Thyroid gland (tissue), 7 donors: ENCODE results near the gene PSME4.

DNA sequence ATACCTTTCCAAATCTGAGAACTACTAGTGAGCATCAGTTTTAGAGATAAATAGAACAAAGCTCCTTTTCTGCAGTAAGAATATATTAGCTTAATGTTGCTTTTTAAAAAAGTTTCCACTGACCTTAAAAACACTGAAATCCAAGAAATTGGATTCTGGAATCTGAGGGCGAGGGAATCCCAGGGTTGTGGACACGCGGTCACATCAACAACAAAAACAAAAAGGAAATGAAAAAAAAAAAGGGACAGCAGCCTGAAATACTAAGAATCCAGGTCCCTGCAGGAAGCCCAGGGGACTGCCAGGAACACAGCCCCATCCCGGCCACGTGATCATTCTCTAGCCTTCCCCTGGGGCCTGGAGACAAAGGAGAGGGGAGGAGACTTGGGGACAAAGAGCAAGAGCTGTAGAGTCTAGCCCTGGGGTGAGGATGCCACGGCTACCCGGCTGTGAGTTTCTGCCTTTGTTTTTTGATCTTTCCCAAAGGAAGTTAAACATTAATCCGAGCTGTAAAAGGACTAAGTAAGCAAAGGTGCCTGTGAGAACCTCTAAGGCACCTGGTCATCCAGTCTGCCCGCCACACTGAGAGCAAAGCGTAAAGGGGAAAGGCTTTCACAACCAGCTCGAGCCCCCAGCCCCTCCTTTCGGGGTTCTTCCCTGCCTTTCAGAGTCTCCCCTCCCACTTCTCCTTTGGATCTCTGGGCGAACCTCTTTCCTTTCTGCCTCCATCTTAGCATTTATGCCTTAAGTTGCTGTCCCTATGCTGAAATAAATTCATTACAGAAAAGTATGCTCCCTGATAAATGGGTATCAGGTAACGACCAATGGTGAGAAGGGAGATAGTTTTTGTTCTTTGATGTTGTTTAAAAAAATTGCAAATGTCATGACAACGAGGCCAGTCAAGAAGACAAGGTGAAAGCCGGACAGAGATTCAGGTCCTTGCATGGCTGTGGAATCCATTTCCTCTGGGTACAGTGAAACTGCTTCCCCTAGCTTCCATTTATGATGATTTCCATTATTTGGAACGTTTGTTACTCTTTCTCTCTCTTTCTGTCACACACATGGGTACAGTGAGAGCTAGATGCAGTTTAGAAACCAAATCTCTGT lies 24.0 kb upstream of the EPCAM start:
- PRO-cap, 2 experiments: peak in 2 of 2 experiments; most common plus-strand start position 363 of the sequence (in 1); most common minus-strand start position 297 of the sequence (in 1)
- RAMPAGE, long total RNA, 5 experiments: start-site peak on the minus strand in 1 of 5 experiments, centred at position 301 of the sequence, 8 reads per replicate

DNA sequence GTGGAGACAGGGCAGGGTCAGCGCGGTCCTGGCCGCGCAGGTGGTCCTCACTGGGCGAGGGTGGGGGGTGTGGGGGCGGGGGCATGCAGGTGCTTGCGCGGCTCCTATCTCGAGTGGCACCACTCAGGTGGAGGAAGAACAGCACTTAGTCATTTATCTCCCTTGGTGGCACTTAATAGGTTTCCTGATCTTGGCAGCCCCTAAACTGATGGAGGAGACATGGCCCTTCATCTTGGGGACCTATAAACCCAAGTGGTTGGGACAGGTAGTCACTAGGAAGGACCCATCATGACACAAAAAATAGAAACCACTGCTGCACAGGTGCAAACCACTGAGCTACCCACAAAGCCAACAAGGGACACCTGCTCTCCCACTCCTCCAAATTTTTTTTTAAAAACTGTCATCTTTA lies 49.0 kb downstream of the KCNK12 start:
- PRO-cap, 2 experiments: no peak in any of the 2 experiments
- RAMPAGE, long total RNA, 5 experiments: no peak in any of the 5 experiments

GRCh38 chr2:47696137-47696813 lies 86.7 kb upstream of the MSH6 start:
- PRO-cap, 2 experiments: no peak in any of the 2 experiments
- RAMPAGE, long total RNA, 5 experiments: no peak in any of the 5 experiments

DNA sequence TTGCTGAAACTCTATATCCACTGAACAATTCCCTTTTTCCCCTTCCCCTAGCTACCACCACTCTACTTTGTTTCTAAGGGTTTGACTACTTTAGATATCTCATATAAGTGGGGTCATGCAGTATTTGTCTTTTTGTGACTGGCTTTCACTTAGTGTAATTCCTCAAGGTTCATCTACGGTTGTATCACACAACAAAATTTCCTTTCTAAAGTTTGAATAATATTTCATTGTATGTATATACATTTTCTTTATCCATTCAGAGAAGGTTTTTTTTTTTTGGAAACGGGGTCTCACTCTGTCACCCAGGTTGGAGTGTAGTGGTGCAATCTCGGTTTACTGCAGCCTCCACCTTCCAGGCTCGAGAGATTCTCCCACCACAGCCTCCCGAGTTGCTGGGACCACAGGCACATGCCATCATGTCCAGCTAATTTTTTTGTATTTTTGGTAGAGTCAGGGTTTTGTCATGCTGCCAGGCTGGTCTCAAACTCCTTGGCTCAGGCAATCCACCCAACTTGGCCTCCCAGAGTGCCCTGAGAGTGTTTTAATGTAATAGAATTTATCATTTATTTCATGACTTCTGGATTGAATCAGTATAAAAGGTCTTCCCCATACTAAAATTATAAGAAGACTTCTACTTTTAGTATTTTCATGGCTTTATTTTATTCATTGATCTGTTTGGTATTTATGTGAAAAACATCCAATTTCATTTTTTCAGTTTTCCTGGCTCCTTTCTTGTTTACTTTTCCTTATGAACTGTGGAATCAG lies 26.4 kb downstream of the FBXO11 start:
- PRO-cap, 2 experiments: no peak in any of the 2 experiments
- RAMPAGE, long total RNA, 5 experiments: no peak in any of the 5 experiments

- PRO-cap, 2 experiments: no peak in any of the 2 experiments
- RAMPAGE, long total RNA, 5 experiments: no peak in any of the 5 experiments
Measured at GRCh38 chr2:47897080-47897756, 9.1 kb downstream of the FBXO11 start.

GRCh38 chr2:50064373-50064815 lies 910.1 kb upstream of the FSHR start:
- PRO-cap, 2 experiments: no peak in any of the 2 experiments
- RAMPAGE, long total RNA, 5 experiments: no peak in any of the 5 experiments

DNA sequence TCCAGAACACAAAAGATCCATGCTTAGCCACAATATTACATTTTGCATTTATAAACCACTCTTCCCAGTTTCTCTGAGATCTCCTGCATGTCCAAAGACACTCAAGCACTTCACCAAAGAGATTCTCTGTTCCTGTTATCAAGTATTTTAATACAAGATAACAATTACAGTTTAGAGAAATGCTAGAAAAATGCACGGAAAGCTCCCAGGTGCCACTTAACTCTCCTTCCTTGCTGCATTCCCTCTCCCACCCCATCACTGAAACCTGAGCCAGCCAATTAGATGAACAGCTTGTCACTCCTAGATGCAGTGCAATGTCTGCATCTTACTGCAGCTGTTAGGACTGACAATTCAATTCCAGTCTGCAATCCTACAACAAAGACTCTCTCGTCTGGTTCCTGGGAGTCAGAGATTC lies 311.3 kb downstream of the NRXN1 start:
- PRO-cap, 2 experiments: no peak in any of the 2 experiments
- RAMPAGE, long total RNA, 5 experiments: no peak in any of the 5 experiments

- PRO-cap, 2 experiments: peak in 1 of 2 experiments; most common minus-strand start chr2:53490819 (in 1)
- RAMPAGE, long total RNA, 5 experiments: no peak in any of the 5 experiments
Measured at GRCh38 chr2:53490542-53490976, 277.0 kb upstream of the CHAC2 start.

- PRO-cap, 2 experiments: no peak in any of the 2 experiments
- RAMPAGE, long total RNA, 5 experiments: no peak in any of the 5 experiments
Measured at GRCh38 chr2:53586671-53587778, 180.6 kb upstream of the CHAC2 start.

DNA sequence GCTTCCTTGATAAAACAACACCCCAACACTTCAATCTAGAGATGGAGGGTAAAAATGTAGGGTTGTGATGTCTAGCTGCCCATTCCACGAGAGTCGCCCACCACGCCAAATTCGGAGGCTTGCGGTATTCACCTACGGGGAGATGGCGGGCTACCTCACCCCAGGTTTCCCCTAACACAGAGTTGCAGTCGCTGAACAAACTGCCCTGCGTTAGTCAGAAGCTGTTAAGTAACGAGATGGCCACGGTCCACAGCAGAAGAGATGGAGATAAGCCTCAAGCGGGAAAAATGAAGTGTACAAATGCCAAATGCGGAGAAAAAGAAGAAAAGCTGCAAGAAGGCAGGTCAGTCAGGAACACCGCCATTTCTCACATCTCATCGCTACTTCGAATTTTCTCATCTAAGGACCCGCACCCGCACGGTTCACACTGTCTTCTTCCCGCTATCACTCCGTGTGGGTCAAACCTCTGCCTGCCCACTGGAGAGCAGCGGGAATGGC lies 417 bp downstream of the ASB3 start:
- PRO-cap, 2 experiments: no peak in any of the 2 experiments
- RAMPAGE, long total RNA, 5 experiments: no peak in any of the 5 experiments

- PRO-cap, 2 experiments: peak in 1 of 2 experiments; most common plus-strand start chr2:53787749 (in 1)
- RAMPAGE, long total RNA, 5 experiments: no peak in any of the 5 experiments
Measured at GRCh38 chr2:53787674-53787936, 761 bp downstream of the ERLEC1 start.

DNA sequence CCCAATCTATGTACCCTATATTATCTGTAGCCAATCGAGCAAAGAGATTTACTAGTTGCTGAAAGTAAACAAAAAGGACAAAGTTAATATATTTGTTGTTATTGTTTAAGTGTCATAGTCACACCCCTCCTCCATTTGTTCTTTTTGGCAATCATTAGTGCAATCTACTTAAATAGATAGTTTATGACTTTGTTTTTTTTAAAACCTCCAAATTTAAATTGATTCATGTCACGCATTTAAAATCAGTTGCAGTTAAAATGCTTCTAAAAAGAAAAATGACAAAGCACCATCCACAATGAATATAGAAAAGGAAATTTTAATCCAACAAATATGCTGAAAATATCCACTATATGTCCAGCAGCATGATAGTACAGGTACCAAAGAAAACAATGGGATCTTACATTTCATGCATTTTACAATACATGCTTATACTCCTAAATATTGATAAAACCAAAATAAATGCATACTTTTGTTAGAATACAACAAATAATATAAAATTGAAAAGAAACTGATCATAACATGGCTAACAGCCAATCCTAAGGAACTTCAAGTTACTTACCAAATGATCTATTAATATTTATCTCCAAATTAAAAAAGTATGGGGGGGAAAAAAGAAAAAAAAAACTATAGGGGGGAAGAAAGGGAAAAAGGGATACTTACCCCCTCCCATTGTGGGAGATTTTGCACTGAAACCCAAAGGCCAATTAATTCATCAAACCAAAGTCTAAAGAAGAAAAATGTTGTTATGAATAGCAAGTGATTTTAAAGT lies 34.5 kb downstream of the PSME4 start:
- PRO-cap, 2 experiments: no peak in any of the 2 experiments
- RAMPAGE, long total RNA, 5 experiments: no peak in any of the 5 experiments

DNA sequence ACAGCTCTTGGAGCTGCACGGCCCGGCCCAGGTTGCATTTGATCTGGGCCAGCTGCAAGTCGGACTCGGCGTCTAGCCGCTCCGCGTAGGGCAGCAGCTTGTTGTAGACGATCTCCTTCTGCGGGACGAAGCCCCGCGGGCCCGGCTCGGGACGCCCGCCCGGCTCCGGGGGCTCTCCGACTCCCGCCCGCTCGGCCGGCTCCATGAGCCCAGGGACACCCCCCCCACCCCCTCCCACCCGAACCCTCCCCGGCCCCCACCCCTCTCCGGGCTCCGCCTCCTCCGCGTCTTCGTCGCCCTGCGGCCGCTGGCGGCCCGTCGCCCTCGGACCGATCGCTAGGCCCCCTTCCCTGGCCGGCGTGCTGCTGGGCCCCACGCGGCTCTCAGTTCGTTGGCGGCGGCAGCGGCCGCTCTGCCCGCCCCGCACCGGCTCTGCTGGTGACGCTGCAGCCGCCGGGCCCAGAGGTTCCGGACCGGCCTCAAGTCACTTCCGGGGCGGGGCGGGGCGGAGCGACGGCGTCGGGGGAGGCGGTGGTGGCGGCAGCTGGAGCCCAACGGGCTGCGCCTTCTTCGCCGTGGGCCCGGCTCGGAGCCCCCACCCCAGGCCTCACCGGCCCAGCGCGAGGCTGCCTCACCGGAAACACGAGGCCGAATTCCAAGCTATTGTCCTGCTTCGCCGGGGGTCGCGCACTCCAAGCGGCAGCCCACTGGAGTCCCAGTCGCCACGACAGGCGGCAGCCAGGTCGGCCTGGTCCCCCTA lies at the start of gene PSME4:
TSS of gene PSME4 (minus strand) at position 414 of the 760 bp plus-strand sequence.
- PRO-cap, 2 experiments: peak in 2 of 2 experiments; most common plus-strand start position 513 of the sequence (in 2); most common minus-strand start position 434 of the sequence (in 2)
- RAMPAGE, long total RNA, 5 experiments: start-site peak on the plus strand in 3 of 5 experiments, centred at positions 513 to 545 of the sequence, 126 to 1,204 reads per replicate; start-site peak on the minus strand in 1 of 5 experiments, centred at position 178 of the sequence, 66 reads per replicate

DNA sequence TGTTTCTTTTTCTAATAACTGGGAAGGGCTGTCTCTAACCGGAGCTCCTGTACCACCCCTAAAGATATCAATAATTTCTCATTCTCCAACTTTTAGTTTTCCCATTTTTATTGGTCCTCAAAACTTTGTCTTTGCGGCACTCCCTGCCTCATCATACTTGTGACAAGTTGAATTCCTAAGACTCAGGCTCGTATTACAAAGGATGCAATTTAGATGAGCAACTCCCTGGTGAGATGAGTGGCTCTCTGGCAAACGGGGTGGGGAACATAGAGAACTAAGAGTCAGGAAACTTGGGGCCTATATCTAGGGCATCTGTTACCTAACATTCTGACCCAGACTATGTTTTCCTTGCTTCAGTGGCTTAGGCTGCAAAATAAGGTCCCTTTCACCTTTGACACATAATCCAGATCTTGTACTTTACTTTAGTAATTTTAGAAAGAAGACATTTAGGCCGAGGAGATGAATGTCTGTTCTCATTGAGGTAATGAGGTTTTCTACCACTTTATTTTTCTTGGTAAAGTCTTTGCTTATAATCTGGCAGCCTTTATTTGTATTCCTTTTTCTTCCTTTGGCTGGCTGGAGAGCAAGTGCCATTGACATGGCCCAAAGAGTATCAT lies 15.4 kb downstream of the TSPYL6 start:
- PRO-cap, 2 experiments: peak in 1 of 2 experiments; most common minus-strand start position 159 of the sequence (in 1)
- RAMPAGE, long total RNA, 5 experiments: no peak in any of the 5 experiments

DNA sequence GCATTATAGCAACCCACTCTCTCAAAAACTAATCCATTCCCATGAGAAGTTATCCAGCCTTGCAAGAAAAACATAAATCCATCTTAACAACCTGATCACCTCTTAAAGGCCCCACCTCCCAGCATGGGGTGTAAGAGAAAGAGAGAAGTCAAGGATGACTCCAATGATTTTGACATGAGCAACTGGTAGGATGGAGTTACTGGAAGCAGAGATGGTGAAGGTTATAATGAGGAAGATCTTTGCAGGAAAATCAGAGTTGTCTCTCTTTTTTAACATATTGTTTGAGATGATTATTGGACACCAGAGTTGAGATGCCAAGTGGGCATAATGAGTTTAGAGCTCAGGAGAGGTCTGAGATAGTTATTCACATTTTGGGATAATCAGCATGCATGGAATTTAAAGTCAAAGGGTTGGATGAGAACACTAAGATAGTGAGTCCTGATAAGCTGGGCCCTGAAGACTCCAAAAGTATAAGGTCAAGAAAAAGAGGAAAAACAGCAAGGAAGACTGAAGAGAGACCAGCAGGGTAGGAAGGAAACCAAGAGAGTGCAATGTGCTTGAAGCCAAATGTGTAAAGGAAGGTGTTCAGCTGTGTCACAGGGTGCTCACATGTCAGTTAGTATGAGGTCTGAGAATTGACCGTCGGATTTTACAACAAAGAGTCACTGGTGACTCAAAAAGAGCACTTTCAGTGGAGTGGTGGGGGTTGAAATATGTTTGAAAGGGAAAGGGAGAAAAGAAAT lies 3.1 kb upstream of the TSPYL6 start:
- PRO-cap, 2 experiments: no peak in any of the 2 experiments
- RAMPAGE, long total RNA, 5 experiments: no peak in any of the 5 experiments

DNA sequence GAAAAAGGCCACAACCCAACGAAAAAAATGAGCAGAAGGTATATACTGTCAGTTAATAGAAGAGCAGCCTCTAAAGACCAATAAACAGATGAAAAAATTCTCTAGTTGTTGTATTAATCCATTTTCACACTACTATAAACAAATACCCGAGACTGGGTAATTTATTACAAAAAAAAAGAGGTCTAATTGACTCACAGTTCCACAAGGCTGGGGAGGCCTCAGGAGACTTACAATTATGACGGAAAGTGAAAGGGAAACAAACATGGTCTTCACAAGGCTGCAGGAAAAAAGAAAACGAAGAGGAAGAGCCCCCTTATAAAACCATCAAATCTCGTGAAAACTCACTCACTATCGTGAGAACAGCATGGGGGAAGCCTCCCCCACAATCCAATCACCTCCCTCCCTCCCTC lies 61.8 kb upstream of the SPTBN1 start:
- PRO-cap, 2 experiments: peak in 1 of 2 experiments; most common plus-strand start position 232 of the sequence (in 1)
- RAMPAGE, long total RNA, 5 experiments: no peak in any of the 5 experiments

- PRO-cap, 2 experiments: no peak in any of the 2 experiments
- RAMPAGE, long total RNA, 5 experiments: no peak in any of the 5 experiments
Measured at GRCh38 chr2:54419964-54420352, 36.2 kb upstream of the SPTBN1 start.

- PRO-cap, 2 experiments: no peak in any of the 2 experiments
- RAMPAGE, long total RNA, 5 experiments: no peak in any of the 5 experiments
Measured at GRCh38 chr2:54438251-54438650, 17.9 kb upstream of the SPTBN1 start.

GRCh38 chr2:54457365-54458189 lies 1.4 kb downstream of the SPTBN1 start:
- PRO-cap, 2 experiments: peak in 2 of 2 experiments; most common plus-strand start chr2:54457632 (in 2); most common minus-strand start chr2:54457652 (in 2)
- RAMPAGE, long total RNA, 5 experiments: start-site peak on the plus strand in 2 of 5 experiments, at chr2:54457703-54457778 at its widest, 23 to 24 reads per replicate

DNA sequence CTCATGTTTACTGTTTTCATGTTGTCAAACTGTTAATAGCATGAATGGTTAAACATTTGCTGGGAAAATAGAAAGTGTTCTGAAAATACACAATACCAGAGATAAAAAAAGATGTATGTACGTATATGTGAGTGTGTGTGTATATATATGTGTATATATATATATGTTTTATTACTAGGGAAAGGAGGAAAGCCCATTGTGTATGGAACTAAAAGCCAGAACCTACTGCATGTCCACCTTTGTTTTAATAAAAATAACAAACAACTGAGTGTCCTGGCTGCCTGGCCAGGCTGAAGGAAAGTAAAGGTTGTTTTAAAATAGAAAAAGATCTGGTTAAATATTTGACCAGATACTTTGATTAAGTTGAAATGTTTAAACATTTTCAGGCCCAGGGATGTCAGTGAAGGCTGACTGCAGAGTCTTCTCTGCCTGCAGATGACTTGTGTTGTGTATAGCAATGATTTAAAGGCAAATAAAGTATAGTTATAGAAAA lies 22.7 kb downstream of the SPTBN1 start:
- PRO-cap, 2 experiments: no peak in any of the 2 experiments
- RAMPAGE, long total RNA, 5 experiments: no peak in any of the 5 experiments